Cardiac muscle cell (in vitro differentiated cells and primary cell): ENCODE measurements around the genes MKRN1 and DENND2A.

DNA sequence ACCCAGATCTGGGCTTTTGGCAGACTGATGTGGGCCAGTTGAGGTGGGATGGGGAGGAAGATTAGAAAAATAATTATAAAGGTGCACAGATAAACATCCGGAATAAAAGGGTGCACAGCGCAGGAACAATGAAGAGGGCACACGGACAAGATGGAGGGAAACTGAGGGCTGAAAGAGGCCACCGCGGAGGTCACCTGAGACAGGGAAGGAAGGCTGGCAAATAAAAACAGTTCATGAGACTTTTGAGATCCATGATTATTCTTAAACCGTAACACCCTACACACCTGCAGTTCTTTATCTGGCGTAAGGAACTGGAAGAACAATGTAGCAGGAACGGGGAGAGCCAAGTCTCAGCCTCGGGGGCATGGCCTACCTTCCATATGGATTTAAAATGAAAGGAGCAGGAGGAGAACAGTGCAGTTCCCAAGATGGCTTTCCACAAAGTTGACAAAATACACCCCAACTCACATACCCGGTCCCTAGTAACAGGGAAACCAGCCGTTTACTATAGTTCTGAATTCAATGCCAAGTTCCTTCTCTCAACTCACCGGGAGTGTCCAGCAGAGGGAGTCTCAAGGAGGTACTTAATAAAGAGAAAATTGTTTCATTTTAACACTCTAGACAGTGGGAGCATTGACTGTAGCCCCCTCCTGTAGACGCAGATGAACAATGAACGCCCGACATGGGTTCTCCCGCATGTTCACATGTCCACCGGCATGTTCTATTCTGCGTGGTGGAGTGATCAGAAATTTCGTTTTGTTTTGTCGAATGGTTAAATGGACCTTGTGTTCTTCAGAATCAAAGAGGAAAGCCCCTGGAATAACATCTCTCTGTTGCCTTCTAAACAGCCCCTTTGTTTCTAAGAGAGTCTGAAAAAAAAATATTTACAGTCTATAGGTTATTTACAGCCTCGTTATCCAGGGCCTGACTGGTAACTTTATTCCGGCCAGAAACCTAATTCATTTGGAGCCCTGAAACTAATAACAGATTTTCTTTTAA, 2.1 kb downstream of the HIPK2 start:
- RAMPAGE, long total RNA, result no peak
- RRBS, result 6% methylated on average over 2 of the region's 22 CpGs

GRCh38 chr7:139776734-139777412, 925 bp downstream of the HIPK2 start:
- RAMPAGE, long total RNA, result no peak
- RRBS, result 4% methylated on average over 7 of the region's 42 CpGs

DNA sequence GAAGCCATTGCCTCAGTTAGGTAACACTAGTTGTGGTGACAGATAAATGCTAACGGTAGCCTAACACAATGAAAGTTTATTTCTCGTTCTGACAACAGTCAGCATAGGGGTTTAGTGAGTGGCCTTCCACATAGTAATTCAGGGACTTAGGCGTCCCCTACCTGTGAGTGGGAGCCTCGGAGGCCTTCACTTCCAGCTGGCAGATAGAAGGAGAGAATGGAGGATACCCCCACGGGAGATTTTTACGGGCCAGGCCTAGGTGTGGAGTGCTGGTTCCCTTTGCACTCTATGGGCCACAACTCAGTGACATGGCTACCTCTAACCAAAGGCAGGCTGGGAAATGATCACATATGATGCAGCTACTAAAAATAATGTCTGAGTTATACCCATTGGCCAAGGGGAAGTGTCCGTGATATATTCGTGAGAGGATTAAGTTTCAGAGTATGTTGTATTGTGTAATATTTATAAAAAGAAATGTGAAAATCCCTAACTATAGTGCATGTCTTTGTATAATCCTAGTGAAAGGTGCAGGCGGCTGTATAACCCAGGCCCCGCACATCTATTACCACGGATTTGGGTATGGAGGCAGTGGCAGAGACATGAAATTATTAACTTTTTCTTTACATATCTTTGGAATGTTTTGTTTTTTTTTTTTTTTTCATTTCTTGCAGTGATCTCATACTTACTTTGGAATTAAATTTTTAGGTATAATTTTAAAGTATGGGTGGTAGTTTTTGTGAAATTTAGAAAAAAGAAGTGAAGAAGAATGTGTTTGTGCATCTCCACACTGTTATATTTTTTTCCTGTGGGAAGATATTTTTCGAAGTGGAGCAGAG, 13.6 kb upstream of the HIPK2 start:
- RAMPAGE, long total RNA, result no peak
- RRBS, result no CpG with 5 or more reads among the region's 12 CpGs

GRCh38 chr7:139830756-139831616, 1.9 kb downstream of the TBXAS1 start:
- RAMPAGE, long total RNA, result no peak
- RRBS, result no CpG with 5 or more reads among the region's 3 CpGs

DNA sequence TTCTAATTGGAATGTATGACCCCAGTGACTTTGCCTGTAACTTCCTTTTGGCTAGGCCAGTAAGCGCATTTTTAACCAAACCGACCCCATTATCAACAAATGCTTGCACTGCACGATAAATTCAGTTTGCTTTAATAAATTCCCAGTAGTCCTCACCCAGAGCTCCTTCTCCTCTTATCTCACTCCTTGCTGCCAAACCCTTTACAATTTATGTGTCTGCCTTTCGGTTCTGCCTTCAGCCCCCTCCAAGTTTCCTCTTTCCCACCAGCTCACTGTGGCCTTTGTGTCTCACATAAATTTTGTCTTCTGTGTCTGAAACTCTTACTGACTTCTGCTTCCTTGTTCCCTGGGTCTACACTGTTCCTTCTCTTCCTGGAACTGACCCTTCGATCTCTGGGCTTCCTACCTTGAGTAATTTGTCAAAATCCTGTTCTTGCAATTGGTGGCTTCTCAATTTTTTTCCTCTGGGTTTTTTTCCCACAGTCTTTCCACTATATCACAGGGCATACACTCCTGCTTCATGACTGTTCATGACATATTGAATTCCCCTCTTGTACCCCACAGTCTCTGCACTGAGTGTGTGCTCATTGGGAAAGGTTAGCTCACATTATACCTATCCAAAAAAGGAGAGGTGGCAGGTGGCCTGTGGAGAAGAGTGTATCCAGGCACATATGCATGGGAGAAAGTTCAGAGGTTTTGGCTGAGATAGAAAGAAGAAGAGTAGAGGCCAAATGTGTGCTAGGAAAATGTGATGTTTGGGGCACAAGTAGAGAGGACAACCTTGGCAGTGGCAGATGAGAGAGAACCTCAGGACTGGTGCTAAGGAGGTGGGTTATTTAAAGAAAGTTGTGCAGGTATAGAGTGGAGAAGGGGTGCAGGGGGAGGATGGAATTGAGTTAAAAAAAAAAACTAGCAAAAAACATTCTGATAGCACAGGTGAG, 59.2 kb downstream of the TBXAS1 start:
- RAMPAGE, long total RNA, result no peak
- RRBS, result no CpG with 5 or more reads among the region's 5 CpGs

DNA sequence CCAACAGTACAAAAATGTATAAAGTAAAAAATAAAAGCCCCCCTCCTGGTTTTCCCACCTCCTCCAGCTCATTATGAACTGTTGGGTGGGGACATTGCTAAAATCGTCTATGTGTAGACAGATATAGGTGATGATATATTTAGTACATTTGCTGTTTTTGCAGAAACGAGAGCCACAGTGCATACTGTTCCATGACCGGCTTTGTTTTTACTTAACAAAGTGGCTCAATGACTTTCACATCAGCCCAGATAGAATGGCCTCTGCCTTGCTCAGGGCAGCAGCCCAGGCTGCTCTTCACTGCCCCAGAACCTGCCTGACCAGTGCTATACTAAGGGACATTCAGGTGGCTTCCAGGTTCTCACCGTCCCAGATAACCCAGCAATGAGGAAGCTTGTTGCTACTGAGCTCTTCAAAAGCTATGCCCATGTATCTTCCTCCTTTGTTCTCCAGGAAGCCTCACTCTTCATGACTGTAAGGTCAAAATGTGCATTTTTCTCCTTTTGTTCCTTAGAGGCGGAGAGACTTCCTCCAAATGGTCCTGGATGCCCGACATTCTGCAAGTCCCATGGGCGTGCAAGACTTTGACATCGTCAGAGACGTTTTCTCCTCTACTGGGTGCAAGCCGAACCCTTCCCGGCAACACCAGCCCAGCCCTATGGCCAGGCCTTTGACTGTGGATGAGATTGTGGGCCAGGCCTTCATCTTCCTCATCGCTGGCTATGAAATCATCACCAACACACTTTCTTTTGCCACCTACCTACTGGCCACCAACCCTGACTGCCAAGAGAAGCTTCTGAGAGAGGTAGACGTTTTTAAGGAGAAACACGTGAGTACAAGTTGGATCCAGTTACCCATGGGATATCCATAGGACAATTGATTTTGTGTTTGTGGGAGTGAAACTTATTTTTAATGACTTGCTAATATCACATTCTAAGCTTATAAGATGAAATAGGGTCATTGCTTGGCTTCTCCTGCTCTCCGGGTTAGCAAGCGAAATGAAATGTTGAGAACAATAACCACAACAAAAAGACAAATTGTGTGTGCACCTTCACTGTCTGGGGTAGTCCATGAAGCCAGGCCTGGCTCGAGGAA, 101.0 kb downstream of the PARP12 start:
- RAMPAGE, long total RNA, result no peak
- RRBS, result no CpG with 5 or more reads among the region's 17 CpGs

DNA sequence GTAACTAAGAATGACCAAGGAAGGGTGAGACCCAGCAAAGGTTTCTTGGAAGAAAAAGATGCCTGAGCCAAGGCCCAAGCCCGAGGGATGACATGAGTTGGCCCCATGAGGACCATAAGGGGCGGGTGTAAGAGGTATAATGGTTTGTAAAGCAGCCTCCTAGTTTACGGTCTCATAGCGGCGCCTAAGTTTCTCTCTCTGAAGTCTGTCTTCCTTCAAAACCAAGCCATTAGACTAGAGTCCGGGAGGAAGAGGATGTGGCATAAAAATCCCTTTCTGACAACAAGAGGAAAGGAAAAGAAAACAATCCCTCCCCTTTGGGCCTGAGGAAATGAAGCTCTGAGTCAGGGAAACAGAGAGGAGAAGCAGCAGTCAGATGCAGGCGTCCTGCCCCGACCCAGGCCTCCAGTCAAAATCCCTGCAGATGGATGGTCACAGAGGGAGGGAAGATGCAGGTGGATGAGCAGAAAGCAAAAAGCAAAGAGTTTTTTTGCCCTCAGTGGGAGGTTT, 23.7 kb downstream of the PARP12 start:
- RAMPAGE, long total RNA, result no peak
- RRBS, result no CpG with 5 or more reads among the region's 8 CpGs

DNA sequence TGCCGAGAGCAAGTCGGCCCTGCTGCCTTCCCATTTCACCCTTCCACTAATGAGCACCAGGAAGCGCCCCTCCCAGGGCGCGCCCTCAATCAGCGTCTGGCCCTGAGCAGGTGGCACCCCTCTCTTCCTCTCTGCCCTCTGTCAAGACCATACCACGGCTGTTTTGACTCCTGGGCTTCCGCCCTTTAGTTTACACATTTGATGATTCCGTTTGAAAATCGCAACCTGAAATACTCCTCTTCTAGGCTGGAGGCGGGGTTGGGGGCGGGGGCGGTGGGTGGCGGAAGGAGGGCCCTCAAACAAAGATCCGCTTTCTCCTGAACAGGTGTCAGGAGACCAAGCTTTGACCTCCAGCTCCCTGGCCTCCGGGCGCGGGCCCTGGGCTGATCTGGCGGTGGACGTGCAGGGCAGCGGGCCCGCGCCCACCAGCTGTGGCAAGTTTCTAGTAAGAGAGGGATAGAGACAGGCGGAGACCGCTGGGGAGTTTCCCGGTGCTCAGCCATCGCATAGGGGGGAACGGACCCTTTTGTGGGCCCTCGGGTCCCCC, 53.2 kb upstream of the KDM7A start:
- RAMPAGE, long total RNA, result no peak
- RRBS, result 0% methylated on average over 1 of the region's 29 CpGs

DNA sequence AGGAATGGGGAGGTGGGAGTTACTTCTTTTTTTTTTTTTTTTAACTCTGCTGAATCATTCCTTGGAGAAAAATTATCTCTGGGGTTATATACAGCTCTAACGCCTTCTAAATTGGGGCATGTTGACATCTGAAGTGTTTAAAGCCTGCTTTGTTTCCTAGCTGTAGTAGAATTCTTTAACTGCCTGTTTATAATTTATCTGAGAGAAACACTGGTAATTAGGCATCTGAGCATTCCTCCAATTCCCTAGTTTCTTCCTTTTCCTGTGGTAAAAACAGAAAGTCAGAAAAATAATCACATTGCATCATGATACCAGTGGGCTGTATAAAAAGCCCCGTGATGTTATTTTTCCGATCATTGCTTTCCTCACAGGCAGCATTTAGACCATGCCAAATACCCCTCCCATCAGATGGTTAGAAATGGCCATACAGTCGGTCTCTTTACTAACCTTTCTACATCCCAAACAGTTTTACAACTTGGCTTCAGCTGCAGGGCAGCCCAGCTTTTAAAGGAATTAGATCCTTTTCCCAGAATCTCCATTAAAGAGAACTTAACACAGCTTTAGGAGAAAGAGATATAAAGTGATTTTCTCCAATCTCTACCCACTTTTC, 98.7 kb upstream of the KDM7A start:
- RAMPAGE, long total RNA, result no peak
- RRBS, result no CpG with 5 or more reads among the region's 4 CpGs

DNA sequence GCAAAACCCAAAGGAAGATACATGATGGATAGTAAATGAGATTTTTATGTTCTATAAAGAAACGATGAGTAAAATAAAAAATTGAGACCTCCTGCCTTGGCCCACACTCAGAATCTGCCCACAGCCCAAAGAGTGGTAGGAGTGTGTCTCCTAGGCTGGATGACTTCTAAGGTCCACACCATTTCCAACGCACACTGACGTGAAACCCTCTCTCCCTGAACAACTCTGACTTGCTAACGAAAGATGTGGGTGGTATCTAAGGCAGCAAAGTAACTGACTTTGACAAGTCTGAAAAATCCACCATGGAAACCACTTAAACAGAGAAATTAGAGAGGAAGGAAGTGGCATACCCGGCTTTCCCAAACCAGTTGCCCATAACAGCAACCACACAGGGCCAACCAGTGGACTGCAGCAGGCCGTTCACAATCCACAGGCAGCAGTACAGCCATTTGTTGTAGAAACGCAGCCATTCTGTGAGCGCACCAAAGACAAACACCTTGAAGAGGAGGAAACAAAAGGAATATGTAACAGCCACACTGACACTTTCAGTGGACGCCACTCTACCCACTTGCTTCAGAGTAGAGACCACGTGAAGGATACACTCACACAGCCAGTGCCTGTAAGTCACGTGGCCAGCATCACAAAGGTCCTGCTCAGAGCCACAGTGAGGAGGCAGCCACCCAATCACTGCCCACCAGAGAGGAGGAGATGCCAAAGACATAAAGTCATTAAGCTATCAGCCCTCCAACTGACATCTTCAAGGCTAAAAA, 39.9 kb downstream of the SLC37A3 start:
- RAMPAGE, long total RNA, result no peak
- RRBS, result no CpG with 5 or more reads among the region's 11 CpGs

DNA sequence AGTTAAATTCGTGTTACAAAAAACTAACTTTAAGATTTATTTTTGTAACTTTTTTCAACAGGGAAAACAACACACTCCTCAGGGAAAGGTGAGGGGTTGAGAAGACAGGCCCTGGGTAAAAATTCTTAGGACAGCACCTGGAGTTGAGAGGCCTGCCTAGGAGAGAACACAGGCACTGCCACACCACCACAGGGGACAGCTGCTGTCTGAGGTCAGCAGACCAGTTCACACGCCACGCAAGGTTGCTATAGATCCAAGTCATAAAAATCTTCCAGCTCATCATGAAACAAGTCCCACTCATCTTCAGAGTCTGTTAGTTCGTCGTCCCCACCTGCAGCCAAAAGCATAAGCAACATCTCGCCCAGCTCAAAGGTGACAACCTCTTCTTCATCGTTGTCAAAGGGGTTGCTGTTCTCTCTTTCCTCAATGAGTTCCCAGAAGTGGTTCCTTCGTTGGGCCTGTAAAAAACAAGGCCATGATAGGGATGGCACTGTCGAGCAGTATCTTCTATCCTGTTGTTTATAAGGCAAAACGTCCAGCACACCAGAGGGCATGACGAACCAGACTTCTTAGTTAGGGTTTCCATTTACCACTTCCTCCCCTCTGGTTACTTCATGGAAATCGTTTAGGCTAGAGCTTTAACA, 24.9 kb downstream of the MKRN1 start:
- RAMPAGE, long total RNA, result no peak
- RRBS, result no CpG with 5 or more reads among the region's 12 CpGs

DNA sequence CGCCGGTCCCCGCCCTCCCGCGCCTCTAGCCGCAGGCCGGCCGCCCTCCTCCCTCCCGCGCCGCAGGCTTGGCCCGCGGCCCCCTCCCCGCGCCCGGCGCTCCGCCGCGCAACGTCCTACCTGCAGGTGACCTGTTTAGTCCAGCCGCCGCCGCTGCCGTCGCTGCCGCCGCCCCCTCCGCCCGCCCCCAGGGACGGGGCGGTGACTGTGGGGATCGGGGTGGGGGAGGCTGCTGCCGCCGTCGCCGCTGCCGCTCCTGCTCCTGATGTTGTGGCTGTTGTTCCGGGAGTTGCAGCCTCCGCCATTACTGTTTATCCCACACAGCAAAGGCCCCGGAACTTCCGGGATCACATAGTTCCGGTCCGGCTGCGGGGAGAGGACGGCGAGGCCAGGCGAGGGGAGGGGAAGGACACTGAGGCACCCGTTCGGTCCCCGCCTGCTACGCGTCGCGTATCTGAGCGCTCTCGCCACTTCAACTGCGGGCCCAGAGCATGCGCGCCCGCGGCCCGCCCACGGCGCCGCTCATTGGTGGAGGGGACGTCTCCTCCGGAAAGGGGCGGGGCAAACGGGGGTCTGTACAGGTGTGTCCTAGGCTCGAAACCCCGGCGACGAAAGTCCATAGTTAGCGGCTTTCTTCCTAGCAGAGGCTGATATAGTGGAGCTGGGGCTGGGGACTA, at the start of gene MKRN1:
MKRN1 (minus strand) TSS at position 466 of the 677 bp plus-strand sequence.
- RAMPAGE, long total RNA, result start-site peak on the minus strand centred at position 328 of the sequence, 47 bp wide, 957 and 998 reads in 2 replicates
- RRBS, result 4% methylated on average over 17 of the region's 75 CpGs

DNA sequence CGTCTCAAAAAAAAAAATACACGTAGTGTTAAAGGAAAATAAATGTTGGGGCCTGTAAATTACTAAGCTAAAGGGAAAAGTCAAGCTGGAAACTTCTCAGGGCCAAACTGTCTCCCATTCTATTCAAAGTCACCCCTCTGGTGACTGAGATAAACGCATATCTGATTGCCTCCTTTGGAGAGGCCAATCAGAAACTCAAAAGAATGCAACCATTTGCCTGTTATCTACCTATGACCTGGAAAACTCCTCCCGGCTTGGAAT, 8.9 kb upstream of the MKRN1 start:
- RAMPAGE, long total RNA, result no peak
- RRBS, result no CpG with 5 or more reads among the region's 4 CpGs

DNA sequence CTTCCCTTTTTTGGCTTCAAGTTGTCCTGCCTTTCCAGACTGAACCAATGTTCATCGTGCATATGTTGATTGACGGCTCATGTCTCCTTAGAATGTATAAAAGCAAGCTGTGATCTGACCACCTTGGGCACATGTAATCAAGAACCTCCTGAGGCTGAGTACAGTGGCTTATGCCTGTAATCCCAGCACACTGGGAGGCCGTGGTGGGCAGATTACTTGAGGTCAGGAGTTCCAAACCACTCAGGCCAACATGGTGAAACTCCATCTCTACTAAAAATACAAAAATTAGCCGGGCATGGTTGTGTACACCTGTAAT, 9.2 kb upstream of the MKRN1 start:
- RAMPAGE, long total RNA, result no peak
- RRBS, result no CpG with 5 or more reads among the region's 4 CpGs

DNA sequence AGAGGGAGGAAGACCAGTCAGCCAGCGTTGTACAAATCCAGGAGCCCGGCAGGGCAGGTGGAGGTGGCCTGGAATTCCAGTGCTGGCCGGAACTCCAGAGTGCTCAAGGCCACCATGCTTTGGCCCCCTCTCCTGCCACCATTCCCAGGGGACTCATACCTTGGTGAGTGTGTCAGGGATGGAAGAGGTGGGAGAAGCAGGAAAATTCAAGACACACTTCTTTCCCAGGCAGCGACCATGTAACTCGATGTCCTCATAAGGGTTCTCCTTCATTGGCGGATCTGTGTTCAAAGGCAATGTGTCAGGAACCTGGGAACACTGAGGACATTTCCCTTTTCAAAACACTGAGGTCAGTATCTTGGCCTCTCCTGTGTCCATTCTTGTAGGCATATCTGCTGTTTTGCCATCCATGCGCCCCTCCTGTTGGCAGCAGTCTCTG, 55.2 kb downstream of the DENND2A start:
- RAMPAGE, long total RNA, result no peak
- RRBS, result no CpG with 5 or more reads among the region's 7 CpGs

- RAMPAGE, long total RNA, result no peak
- RRBS, result no CpG with 5 or more reads among the region's 1 CpG
Measured at GRCh38 chr7:140604652-140604894, 36.0 kb downstream of the DENND2A start.

DNA sequence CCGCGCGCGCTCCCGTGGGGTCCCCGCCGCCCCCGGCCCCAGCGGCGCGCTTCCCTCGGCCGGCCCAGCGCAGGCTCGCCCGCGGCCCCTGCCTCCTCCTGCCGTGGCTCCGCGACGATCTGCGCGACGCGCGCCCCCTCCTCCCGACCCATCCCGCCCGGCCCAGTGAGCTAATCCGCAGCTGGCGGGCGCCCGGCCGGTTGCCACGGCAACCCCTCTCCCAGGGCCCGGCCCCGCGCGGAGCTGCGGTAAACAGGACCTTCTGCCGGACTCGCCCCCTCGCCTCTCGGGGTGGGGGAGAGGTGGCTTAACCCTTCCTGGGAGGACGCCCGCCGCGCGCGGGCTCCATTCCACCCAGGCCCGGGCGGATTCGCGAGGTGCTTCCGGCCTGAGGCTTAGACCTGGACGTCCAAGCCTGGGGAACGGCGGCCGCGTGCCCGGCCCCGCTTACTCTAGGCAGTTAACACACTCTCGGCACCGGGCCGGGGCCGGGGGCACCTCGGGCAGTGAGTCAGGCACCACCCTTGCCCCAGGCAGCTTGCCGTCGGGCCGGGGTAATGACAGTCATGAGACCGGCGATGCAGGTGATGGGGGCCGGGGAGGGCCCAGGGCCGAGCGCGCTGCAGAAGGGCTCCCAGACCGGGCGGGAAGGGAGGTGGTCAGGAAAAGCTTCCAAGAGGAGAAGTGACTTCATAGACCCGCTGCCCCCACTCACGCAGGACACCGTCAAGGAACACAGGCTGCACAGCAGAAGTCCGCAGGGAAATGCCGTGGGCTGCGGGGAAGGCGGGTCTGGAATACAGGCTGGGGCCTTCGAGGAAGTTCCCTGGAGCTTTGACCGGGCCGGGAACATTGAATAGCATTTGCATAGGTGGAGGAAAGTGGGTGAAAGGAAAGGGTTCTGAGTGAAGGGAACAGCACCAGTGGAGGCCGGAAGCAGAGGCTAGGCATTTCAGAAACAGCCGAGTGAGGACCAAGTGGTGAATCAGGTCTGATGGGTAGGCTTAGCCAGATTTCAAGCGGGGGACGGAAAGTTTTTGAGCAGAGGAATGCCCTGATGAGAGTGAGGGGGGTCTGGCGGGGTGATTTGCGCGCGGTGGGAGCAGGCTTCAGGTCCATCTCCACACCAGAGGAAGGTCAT, at the start of gene DENND2A:
DENND2A (minus strand) TSS at position 123 of the 1,141 bp plus-strand sequence.
- RAMPAGE, long total RNA, result no peak
- RRBS, result 3% methylated on average over 55 of the region's 96 CpGs

GRCh38 chr7:140656363-140657032, 15.9 kb upstream of the DENND2A start:
- RAMPAGE, long total RNA, result no peak
- RRBS, result no CpG with 5 or more reads among the region's 6 CpGs

DNA sequence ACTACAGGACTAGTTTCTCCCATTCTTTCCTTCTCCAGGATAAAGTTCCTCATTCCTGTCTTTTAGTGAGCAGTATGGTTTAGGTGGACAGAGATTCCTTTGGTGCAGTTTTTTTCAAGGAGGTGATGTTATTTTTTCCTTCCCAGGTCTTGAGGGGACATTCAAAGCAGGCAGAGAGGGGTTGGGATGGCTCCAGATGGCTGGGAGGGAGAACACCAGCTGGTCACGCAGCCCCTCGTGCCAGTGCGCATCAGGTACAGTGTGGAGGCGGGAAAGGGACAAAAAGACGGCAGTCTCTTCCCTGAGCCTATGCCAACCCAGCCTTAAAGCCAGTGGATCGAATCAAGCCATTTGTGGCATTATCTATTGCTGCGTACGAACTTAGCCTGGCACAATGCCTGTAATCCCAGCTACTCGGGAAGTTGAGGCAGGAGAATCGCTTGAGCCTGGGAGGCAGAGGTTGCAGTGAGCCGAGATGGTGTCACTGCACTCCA, 580 bp upstream of the NDUFB2 start:
- RAMPAGE, long total RNA, result no peak
- RRBS, result no CpG with 5 or more reads among the region's 11 CpGs

DNA sequence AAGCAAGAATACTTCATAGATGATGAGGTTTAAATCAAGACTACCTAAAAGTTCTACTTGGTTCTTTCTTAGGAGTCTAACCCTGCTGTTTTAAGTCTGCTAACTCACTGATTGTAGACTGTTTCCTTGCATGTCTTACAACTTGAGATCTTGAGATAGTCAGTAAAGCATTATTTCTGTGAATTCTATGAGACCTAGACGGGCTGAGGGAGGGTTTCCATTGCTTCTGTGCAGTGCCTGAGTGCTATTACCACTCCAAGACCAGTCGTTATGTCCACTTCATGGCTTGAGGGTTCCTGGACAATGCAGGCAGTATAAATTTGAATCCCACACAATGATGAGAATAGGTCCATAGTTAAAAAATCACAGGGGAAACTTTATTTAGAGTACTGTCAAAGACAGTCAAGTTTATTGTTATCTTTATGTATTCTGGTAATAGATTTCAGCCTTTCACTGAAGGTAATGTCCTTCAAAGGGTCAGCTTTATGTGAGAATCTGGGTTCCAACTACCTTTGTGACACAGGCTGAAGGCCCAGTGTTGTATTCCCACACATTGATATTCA, 97.5 kb downstream of the BRAF start:
- RAMPAGE, long total RNA, result no peak
- RRBS, result no CpG with 5 or more reads among the region's 2 CpGs